Skeletal muscle satellite cell (primary cell): ENCODE data around the genes USP12 and GTF3A.

GRCh38 chr13:27055342-27056013 is 116.1 kb downstream of the USP12 start:
- CAGE, long polyA plus RNA, result no peak

DNA sequence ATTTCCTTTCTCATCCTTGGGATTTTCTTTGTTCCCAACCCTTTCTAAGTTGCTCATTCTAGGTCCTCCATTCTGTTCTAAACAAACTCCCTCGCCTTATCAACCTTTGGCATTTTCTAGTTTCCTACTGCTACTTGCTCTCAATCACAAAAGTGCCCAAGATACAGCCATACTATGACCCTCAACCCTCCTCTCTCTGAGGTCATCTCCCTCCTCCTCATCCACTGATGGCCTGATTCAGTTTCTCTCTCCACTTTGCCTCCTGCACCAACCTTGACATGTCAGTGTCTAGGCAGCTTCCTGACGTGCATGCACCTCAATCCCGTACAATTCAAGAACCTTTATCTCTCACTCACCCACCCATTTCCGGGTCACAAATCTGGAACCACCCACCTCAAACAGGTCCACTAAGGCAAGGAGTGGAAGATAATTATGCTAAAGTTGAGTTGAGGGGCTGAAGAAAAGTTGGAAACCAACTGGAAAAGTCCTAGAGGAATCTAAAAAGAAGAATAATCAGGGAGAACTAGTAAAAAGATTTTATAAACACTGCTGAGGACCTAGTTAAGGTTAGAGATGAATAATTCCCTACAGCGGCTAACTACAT is 71.2 kb downstream of the USP12 start:
- CAGE, long polyA plus RNA, result no peak

GRCh38 chr13:27125139-27125658 is 46.4 kb downstream of the USP12 start:
- CAGE, long polyA plus RNA, result no peak

- CAGE, long polyA plus RNA, result no peak
Observed at GRCh38 chr13:27132540-27133385, 38.8 kb downstream of the USP12 start.

DNA sequence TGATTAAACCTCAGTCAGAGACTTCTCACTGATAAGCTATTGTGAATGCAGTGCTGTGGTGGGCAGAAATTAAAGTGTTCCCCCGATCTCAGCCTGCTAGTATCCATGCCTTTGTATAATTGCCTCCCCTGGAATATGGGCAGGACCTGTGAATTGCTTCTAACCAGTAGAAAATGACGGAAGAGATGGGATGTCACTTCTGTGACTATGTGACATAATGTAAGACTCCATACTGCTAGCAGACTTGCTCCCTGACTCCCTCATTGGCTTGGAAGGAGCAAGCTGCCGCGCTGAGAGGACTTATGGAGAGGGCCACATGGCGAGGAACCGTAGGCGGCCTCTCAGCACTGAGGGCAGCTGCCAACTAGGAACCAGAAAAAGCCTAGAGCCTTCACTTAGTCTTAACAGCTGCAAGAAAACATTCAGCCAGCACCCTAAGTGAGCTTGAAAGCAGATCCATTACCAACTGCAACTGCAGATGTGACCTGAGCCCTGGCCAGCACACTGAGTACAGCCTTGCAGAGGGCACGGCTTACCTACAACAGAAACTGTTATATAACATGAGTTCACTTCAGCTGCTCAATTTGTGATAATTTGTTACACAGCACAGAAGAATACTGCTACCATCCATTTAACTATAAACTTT is 33.9 kb downstream of the USP12 start:
- CAGE, long polyA plus RNA, result no peak

DNA sequence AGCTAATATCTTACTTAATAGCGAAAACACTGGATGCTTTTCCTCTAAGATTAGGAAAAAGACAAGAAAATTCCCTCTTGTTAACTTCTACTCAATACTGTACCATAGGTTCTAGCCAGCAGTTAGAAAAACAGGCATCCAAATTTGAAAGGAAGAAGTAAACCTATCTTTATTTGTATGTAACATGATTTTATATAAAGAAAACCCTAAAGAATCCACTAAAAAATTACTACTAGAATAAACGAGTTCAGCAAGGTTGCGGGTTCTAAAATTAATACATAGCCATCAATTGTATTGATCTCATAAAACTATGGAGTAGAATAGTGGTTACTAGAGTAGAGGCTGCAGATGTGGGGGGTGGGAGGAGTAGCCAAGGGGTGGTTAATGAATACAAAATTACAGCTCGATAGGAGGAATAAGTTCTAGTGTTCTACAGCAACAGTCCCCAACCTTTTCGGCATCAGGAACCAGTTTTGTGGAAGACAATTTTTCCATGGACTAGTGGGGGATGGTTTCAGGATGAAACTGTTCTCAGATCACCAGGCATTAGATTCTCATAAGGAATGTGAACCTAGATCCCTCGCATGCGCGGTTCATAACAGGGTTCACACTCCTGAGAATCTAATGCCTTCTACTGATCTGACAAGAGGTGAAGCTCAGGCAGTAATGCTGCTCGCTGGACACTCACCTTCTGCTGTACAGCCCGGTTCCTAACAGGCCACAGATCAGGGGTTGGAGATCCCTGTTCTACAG is 22.2 kb downstream of the USP12 start:
- CAGE, long polyA plus RNA, result no peak

DNA sequence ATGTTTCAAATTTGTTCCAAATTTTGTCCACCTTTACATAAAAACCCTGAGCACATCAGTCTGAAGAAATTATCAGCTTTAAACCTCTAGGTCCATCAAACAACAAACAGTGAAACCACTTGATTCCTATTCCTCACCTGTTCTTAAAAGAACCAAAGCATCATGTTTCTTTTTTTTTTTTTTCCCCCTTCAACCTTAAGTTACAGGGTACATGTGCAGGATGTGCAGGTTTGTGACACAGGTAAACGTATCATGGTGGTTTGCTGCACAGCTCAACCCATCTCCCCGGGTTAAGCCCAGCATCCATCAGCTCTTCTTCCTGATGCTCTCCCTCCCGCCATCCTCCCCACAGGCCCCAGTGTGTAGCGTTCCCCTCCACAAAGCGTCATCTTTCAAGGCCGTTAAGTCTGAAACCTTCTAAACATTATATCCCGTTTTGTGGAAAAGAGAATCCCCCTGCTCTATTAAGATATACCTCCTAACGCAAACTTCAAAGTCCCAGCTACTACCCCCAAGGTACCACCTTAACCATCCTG is 10.9 kb downstream of the USP12 start:
- CAGE, long polyA plus RNA, result no peak

GRCh38 chr13:27171553-27172581 is at the start of gene USP12:
USP12 (minus strand) TSS chr13:27171811.
- CAGE, long polyA plus RNA, result no peak

GRCh38 chr13:27272645-27272872 is 1.9 kb downstream of the RASL11A start:
- CAGE, long polyA plus RNA, result no peak

DNA sequence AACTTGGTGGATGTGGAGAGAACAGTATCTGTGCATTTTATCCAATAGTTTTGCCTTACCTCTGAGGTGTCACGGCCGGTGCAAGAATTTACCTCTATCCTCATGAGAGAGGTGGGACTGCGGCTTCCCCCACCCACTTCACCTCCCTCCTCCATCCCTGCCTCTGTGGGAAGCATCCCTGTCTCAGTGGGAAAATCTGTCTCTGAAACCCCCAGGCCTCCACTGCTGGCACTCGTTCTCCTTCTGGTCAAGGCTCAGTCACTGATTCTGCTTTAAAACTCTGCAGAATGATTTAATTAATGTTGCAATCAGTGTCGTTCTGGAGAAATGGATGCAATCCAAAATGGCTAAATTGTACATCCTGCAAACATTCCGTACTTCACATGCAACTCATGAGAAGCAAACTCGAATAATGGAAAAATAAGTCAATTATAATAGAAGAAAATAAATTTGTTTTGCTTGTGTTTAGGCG is 5.5 kb downstream of the RASL11A start:
- CAGE, long polyA plus RNA, result no peak

DNA sequence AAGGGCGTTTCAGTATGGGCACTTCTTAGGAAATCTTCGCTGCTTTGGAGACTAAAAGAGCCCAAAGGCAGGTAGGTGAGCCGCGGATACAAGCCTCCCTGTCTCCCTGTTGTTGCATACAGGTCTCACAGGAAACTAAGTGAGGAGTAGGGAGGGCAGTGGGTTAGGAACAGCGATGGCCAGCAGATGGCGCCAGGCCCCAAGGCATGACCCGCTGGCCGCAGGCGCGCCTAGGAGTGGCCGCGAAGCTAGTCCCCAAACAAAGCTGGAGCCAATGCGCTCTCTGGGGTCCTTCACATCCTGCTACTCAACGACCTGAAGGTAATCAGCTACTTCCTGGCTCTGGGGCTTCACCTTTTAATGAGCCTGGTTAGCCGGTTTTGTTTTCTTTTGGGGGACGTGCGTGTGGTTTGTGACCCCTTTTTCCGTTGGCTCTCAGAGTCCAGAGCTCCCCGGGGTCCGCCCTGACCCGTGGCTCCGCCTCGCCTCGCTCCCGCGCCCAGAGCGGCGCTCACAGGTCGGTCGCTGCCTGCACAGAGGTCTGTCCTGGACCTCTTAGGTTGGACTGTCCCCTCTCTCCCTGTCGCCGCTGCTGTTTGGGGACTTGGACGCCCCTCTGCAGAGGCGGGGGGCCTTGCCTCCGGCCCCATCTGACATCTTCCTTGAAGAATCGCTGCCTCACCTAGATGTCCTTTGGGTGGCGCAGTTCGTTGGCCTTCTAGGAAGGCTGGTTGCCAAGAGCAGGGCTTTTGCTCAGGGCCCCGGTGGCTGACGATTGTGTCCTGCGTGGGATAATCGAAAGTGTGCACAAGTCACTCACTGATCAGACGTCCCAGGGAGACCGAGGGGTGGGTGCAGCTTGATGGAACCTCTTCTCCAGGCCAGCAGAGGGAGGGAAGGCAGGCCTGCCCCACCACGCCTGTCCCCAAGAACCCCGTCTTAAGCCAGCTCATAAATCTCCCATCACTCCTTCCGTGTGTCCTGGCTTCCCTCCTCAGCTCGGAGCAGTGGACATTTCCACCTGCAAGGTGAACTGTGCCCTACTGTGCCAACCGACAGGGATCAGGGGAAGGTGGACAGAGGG is 62.1 kb upstream of the GTF3A start:
- CAGE, long polyA plus RNA, result no peak

DNA sequence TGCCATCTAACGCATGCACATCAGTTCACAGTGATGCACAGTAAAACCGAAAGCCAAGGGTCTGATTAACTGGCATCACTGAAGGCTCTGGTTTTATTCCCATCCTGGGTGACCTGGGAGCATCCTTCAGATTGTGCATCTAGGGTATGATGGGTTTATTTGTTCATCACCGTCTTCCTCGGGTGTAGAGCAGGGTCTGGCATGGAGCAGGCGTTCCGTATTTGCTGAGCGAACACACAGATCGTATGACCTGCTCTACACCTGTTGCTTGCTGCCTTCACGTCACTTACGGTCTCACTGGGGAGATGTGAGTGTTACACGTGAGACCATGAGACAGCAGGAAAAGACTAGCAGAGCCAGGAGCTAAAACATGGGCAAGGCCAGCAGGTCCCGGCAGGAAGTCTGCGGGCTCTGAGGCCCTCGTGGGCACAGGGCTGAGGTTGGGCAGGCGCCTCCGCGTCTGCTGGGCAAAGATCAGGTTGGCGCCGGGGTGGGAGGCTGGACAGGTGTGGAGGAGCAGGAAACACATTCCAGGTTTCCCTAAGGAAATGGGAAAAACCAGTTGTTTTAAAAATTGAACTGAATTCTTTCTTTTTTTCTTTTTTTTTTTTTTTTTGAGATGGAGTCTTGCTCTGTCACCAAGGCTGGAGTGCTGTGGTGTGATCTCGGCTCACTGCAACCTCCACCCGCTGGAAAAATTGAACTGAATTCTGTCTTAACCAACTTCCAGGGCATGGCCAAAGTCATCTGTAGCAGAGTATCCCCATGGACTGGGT is 19.7 kb upstream of the GTF3A start:
- CAGE, long polyA plus RNA, result no peak

DNA sequence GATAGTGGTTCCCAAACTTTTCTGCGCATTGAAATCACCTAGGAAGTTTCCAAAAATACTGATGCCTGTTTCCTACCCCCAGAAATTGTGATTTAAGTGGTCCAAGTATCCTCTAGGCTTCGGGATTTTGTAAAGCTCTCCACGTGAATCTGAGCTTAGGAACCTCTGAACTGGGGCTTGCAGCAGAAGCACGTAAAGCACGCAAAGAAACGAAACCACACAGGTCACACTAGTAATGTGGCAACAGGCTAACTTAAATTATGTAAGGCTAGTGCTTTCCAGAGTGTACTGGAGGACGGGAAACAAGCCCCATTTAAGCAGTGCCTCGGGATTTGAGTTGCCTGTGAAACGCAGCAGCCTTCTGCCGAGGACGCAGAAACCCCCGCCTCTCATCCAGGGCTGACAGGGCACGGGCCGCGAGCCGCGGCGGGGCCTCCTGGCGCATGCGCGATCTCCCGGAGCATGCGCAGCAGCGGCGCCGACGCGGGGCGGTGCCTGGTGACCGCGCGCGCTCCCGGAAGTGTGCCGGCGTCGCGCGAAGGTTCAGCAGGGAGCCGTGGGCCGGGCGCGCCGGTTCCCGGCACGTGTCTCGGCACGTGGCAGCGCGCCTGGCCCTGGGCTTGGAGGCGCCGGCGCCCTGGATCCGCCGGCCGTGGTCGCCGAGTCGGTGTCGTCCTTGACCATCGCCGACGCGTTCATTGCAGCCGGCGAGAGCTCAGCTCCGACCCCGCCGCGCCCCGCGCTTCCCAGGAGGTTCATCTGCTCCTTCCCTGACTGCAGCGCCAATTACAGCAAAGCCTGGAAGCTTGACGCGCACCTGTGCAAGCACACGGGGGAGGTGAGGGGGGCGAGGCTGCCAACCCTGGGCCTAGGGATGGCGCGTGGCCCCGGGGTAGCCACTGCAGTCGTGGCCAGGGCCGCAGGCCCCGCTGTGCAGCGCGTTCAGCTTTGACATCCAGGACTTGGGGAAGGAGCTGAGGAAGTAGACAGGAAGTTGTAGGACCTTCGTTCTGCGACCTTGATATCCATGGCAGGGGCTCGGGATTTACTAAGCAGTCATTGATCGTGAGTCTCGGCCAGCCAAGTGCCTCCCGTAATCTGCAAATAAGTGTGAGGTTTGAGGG is at the start of gene GTF3A:
Gene GTF3A (plus strand): TSS at position 519 of the 1,124 bp plus-strand sequence.
- CAGE, long polyA plus RNA, result start-site peak on the plus strand centred at position 544 of the sequence, 117 bp wide, 971 and 1,128 reads in 2 replicates

DNA sequence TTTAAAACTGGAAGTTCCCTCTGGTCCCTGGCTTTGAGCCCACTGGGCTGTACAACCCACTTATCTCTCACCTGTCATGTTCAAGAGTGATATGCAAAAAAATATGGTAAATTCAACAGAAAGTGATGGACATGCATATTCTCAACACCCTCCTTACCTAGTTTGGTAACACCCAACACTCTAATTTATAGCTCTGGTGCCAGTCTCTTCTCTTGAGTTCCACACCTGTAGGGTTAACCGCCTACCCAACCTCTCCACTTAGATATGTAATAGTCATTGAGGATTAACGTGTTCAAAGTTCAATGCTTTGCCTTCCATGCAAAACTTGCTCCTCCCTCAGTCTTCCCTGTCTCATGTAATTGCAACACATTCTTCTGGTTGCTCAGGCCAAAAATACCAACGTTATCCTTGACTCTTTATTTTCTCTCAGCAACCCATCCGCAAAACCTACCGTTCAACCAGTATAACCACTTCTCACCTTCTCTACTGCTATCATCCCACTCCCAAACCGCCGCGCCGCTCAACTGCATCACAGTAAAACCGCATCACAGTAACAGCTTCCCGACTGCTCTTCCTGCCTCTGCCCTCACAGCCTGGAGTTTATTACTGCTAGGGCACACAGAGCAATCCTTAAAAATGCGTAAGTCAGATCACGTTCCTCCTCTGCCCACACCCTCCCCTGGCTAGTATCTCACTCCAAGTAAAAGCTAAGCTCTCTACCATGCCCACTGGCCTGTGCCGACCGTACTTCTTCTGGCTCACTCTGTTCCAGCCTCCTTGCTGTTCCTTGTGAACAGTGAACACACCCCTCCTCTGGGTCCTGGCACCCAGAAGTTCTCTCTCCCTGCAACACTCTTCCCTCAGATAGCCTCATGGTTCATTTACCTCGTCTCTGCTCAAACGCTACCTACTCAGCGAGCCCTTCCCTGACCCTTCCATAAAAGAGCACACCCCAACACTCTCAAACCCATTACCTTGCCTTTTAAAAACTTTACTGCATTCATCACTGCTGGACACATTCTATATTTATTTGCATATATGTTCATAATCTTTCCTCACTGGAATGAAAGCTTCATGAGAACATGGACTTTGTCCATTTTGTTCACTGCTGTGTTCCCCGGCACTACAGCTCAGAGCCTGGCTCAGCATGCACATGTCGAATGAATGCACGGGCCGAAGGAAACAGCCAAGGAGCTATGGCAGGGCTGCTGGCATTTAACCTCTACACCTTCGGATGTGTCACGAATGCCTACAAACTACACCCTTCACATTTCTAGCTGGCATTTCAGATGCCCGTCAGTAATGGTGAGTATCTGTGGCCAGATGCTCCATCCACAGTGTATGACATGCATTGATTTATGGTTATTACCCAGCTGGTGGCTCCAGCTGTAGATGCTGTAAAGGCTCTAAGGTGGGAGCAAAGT is 8.0 kb downstream of the MTIF3 start:
- CAGE, long polyA plus RNA, result no peak

DNA sequence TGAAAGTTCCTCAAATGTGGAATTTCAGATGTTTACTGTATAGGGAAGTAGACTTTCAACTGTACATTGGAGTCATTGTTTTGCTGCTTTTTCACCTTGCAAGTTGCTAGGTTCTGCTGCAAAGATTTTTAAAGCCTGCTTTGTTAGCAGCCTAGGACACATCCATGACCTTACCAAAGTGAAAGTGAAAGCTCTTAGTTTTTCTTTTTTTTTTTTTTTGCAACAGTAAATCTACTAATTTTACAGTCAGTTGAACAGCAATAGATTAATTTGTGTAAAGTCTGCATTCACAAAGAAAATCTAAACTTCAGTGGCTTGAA is 4.9 kb upstream of the MTIF3 start:
- CAGE, long polyA plus RNA, result no peak

DNA sequence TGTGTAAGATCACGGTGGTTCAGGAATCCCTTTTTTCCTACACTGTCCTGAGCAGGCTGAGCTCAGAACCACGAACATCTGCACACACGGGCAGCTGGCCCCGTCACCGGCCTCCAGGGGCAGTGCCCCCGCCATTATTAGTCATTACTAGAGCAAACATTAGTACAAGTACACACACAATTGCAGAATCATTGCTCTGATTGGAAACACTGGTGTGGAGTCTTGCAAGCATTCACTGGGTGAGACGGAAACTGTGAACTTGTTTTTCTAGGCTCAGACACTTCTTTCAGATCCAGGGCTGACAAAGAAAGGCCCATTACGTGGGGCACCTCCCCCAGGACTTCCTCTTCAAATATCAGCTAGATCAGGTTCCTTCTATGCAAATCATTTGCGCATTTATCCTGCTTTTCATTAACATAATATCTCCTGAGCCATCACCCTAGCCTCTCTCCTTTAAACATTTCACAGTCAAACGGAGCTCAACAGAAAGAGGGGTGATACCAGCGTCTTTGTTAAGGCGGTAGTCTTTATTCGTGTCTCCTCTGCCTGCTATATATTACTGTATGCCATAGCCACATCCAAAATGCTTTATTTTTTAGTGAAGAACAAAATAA is 27.0 kb upstream of the MTIF3 start:
- CAGE, long polyA plus RNA, result no peak

- CAGE, long polyA plus RNA, result no peak
Observed at GRCh38 chr13:27559824-27560137, 60.5 kb downstream of the LNX2 start.

GRCh38 chr13:27561377-27562124 is 58.8 kb downstream of the LNX2 start:
- CAGE, long polyA plus RNA, result no peak

GRCh38 chr13:27976741-27977353 is 7.7 kb upstream of the CDX2 start:
- CAGE, long polyA plus RNA, result no peak

DNA sequence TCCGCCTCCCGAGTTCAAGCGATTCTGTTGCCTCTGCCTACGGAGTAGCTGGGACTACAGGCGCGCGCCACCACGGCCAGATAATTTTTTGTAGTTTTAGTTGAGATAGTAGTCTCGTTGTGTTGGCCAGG is 1.6 kb downstream of the PAN3 start:
- CAGE, long polyA plus RNA, result no peak